Metastatic Liver Carcinoma in the Lung (tissue), 2 donors: ENCODE data around the genes NDUFA4L2, INHBE, DTX3 and TSPAN31.

DNA sequence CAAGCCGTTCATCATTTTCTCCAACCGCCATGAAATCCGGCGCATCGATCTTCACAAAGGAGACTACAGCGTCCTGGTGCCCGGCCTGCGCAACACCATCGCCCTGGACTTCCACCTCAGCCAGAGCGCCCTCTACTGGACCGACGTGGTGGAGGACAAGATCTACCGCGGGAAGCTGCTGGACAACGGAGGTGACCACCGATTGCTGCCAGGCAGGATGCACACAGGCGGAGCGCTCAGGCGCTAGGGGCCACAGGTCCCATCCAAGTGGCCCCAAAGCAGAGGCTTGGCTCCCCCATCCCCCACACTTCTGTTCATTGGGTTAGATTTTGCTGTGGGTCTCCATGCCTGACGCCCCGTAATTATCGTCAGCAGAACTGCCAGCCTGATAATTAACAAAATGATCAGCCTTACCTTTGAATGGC lies 40.7 kb upstream of the NXPH4 start:
- PRO-cap, 2 experiments = no peak in any of the 2 experiments

GRCh38 chr12:57177372-57177638 lies 39.3 kb upstream of the NXPH4 start:
- PRO-cap, 2 experiments = no peak in any of the 2 experiments

GRCh38 chr12:57207514-57207713 lies 9.2 kb upstream of the NXPH4 start:
- PRO-cap, 2 experiments = no peak in any of the 2 experiments

DNA sequence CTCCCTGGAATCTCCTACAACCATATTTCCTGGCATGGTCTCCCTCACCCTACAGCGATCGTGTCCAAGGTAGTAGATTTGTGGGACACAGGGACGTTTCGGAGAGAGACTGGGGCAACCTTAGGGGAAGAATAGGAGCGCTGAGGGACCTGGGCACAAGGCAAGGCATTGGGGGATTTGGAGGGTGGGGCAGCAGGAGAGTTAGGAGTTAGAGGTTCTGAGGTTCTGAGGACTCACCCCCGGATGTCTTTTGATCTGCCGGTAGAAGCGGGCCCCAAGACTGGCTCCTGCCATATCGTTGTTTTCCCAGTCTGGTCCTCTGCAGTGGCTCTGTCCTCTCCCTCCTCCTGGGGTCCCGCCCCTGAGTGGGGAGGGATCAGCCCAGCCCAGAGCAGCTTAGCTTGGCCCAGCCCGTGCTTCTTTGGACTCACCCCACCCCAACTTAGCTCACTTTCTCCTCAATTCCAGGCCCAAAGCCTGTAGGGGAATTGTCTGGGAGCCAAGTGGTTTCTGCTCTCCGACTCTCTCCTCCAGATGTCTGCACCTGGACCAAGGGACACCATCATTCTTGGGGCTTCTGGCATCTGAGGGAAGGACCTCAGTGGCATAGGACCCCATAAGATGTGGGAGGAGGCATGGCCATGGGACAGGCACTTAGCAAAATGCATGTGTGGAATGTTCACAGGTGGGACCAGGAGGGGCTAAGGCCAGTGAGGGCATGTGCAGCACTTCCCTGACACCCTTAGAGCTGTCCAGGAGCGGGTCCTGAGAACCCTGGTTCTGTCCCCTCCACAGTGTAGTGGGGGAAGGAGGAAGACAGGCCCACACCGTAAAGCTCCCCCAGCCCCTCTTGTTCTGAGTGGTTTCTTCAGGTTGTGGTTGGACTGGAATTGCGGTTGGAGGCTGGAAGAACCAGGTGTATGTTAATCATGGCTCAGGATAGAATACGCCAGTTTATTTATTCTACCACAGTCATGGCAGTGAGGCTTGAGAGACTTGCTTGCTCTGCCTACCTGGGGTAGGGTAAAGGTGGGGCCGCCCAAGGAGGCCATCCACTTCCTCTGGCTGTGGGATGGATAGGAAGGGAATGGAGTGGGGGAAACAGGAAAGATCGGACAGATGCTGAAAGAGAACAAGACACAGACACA lies at the start of gene NDUFA4L2:
NDUFA4L2 (minus strand) TSS at position 313 of the 1,148 bp plus-strand sequence.
- PRO-cap, 2 experiments = peak in 2 of 2 experiments; most common minus-strand start position 313 of the sequence (in 2)

- PRO-cap, 2 experiments = no peak in any of the 2 experiments
These were observed 1.3 kb upstream of the NDUFA4L2 start for GRCh38 chr12:57237940-57238954.

DNA sequence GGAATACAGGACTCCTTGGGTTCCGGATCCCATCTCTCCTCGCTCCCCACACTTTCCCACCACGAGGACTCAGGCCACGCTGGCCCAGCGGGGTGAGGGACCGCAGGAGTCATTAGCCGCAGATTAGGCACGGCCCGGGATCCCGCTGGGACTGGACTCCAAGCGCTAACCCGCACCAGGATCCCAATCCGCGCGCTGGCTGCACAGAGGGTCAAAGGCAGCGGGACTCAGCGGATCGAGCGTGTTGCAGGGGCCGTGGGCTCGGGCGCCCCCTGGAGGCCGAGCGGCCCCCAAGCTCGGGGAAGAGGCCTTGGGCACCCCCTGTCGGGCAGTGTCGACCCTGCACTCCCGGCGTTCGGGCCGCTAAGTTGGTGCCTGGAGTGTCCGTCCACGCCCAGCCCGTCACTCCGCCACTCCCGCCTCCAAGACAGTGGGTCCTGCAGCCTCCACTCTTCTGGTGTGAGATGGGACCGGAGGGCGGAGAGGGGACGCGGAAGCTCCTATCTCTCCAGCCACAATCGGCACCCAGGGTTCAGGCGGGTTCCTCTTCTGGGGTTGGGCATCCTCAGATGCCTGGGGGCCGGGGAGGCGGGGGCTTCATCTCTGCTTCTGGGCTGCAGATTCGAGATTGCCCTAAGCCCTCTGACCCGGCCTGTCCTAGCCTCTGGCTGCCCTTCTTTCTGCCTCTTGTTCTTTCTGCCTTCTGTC lies 2.2 kb upstream of the NDUFA4L2 start:
- PRO-cap, 2 experiments = peak in 2 of 2 experiments; most common plus-strand start position 462 of the sequence (in 2); most common minus-strand start position 153 of the sequence (in 1)

DNA sequence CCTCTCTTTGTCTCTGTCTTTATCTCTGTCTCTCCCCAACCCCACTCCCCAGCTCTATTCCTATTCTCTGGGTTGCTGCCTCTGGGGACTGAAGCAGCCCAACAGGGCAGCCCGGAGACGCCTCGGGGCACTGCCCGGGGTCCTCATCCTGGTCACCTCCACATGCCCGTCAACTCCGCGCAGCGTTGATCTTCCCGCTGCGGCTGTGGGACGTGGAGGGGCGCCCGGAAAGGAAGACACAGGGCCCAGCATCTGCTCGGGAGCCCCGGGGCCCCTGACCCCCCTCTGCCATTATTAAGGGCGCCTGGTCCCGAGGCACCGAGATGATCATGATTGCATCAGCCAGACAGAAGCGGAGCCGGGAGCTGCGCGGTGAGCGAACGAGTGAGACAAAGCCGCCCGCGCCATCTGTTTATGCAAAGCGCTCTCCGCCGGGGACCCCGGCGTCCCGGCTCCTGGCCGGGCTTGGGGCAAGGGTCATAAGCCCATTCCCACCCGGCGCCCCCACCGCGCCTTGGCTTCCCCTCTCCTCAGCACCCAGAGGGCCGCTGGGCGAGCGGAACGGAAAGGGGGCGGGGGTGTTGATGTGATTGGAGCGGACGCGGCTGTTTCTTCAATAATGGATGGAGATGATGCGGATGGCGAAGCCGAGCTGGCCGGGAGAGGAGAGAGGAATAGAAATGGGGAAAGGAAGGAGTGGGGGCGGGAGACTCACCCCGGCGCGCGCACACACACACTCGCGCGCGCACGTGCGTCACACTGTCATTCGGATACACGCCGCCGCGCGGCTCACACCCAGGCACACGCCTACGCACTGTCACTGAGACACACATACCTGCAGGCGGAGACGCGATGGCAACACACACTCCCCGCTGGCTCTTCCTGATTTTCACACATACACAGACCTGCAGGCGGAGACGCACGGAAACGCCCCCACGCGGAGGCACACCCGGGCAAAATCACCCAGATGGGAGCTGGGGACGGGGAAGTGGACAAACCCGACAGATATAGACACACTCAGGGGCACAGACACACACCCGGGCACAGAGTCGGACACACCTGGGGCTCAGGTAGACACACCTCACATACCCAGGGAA lies 3.3 kb upstream of the NDUFA4L2 start:
- PRO-cap, 2 experiments = peak in 1 of 2 experiments; most common plus-strand start position 349 of the sequence (in 1); most common minus-strand start position 331 of the sequence (in 1)

DNA sequence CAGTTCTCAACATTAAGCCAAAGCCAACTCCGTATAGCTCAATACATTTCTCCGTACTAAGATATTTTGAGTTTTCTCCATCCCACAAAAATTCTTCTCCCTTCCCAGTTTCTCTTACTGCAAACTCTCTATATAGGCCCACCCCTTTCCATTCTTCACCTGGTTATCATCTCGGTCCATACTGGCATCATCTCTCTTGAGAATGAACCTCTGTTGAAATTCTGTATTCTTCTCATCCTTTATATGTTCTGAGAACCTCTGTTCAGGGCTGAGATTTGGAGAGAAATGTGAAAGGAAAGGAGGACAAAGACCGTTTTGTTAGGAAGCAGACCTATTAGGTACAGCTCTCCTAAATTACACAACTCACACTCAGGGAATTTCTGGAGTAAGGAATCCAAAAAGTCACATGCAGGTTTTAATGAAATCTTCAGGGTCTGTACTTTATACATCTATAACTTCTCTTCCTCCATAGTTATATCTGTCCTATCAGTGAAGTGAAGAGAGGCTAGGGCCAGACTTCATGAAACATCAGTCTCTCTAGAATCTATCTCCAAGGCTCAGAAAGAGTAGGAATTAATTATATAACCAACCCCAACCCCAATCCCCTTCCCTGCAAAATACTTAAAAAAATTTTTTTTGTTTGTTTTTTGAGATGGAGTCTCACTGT lies 44.4 kb upstream of the STAC3 start:
- PRO-cap, 2 experiments = no peak in any of the 2 experiments

- PRO-cap, 2 experiments = no peak in any of the 2 experiments
These were observed 1.0 kb downstream of the R3HDM2 start for GRCh38 chr12:57429860-57430200.

DNA sequence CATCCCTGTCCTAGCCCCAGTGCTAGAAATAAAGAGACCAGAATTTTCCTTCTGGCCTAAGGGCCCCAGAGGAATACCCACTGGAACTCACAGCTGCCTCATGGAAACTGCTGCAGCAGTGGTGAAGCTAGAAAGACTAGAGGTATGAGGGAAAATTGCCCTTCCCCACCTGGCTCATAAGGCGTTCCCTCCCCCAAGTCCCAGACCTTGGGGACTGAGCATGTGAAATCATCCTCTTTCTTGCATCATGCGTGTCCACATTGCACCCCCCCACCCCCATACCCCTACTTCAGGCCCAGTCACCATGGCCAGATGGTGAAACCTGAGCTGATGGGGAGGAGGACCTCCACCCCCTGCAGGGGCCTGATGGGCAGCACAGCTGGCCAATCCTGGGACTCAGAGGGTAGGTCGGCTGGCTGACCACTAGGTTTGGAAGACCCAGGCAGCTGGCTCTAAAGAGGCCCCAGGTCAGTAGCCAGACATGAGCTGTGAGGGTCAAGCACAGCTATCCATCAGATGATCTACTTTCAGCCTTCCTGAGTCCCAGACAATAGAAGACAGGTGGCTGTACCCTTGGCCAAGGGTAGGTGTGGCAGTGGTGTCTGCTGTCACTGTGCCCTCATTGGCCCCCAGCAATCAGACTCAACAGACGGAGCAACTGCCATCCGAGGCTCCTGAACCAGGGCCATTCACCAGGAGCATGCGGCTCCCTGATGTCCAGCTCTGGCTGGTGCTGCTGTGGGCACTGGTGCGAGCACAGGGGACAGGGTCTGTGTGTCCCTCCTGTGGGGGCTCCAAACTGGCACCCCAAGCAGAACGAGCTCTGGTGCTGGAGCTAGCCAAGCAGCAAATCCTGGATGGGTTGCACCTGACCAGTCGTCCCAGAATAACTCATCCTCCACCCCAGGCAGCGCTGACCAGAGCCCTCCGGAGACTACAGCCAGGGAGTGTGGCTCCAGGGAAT lies at the start of gene INHBE:
INHBE (plus strand) TSS at position 471 of the 964 bp plus-strand sequence.
- PRO-cap, 2 experiments = peak in 1 of 2 experiments; most common plus-strand start position 455 of the sequence (in 1); most common minus-strand start position 200 of the sequence (in 1)

DNA sequence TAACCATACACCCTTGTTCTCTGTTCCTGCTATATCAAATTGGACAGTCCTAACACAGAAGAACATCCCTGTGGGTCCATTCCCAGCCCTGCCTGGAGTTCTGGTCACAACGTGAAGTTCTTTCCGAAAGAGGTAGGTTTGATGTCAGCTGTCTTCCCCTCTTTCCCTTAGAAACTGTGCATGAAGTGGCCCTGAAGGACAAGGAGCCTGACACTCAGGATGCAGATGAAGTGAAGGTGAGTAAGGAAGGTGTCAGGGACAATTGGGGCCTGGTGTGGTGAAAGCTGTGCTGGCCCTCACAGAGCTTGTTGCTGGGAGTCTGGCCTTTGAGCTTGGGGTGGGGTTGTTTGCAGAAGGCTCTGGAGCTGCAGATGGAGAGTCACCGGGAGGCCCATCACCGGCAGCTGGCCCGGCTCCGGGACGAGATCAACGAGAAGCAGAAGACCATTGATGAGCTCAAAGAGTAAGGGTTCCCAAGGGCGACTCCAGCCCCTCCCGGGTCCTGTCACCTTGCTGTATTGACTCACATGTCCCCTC lies 15.0 kb upstream of the PIP4K2C start:
- PRO-cap, 2 experiments = no peak in any of the 2 experiments

DNA sequence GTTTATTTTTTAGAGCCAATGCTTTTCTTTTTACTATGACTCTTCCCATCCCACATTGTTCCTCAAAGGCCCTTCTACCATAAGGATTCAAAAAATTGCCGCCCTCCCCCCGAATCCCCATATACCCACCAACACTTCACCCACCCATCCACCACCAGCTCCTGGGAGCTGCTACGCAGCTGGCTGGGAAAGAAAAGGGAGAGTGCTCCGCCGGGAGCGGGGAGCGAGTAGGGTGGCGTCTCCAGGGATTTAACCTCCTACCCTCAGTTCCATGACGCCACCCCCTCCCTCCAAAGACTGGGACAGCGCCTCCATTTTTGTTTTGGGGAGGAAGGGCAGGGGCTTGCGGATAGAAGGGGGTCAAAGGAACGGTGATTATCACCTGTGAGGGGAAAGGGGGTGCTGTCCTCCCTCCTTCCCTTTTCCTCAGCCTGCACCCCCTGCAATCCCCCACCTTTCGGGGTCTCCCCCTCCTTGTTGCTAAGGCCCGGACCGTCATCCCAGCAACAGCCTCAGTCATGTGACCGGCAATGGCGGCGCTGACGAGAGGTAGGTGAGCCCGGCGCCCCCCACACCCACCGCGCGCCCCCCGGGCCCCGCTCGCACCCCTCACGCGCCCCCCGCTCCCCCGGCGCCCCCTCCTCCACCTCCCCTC lies at the start of gene DTX3:
DTX3 (plus strand) TSS at position 515 of the 655 bp plus-strand sequence.
- PRO-cap, 2 experiments = peak in 1 of 2 experiments; most common plus-strand start position 519 of the sequence (in 1)

- PRO-cap, 2 experiments = no peak in any of the 2 experiments
These were observed 1.1 kb downstream of the ARHGEF25 start for GRCh38 chr12:57612235-57612768.

- PRO-cap, 2 experiments = peak in 2 of 2 experiments; most common plus-strand start chr12:57745071 (in 2)
These were observed at the start of gene TSPAN31 for GRCh38 chr12:57744953-57745587. TSPAN31 (plus strand) TSS chr12:57745039.

- PRO-cap, 2 experiments = no peak in any of the 2 experiments
These were observed 4.0 kb upstream of the AVIL start for GRCh38 chr12:57822470-57823030.

- PRO-cap, 2 experiments = no peak in any of the 2 experiments
These were observed 4.6 kb upstream of the CTDSP2 start for GRCh38 chr12:57851002-57851585.

- PRO-cap, 2 experiments = no peak in any of the 2 experiments
These were observed 43.0 kb upstream of the ATP23 start for GRCh38 chr12:57898163-57898915.

- PRO-cap, 2 experiments = no peak in any of the 2 experiments
These were observed 138.7 kb downstream of the LRIG3 start for GRCh38 chr12:58781576-58782131.

GRCh38 chr12:58886965-58887777 lies 33.1 kb downstream of the LRIG3 start:
- PRO-cap, 2 experiments = no peak in any of the 2 experiments

DNA sequence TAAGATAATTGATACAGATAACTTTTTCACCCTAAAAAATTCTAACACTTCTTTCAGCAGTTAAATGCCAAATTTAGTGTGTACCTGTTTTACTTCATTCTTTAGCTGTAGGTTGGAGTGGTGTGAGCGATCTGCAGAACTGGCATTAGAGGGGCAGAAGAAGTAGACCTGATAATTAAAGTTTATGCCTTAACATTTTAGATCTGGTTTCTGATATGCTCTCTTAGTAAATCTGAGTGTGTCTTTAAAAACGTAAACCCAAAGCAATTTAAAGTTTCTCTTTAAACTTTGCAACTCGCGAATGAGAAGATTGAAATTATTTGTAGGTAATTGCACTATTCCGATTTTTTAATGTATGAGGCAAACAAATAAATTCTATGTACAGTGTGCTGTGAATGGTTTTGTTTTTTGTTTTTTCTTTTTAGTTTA lies 137.4 kb downstream of the MON2 start:
- PRO-cap, 2 experiments = no peak in any of the 2 experiments